RPMI7951 (cell line): Measurements from ENCODE around the genes NOL11 and AMZ2.

DNA sequence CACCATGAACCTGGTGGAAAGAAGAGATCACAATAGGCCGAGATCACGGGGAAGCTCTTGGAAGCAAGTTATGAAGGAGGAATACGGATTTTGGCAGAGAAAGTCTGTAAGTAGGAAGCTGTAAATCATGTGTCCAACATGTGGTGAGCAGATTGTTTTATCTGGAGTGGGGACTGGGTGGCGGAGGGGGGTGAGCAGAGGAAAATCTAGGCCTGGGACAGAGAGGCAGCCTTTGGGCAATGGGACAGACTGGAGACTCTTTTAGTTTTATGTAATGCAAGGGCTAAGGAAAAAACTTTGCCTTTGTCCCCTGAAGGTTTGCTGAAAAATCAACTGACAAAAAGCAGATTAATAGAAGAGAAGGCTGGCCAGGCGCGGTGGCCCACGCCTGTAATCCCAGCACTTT lies 67.2 kb downstream of the PITPNC1 start:
- RAMPAGE, long total RNA, result no peak

DNA sequence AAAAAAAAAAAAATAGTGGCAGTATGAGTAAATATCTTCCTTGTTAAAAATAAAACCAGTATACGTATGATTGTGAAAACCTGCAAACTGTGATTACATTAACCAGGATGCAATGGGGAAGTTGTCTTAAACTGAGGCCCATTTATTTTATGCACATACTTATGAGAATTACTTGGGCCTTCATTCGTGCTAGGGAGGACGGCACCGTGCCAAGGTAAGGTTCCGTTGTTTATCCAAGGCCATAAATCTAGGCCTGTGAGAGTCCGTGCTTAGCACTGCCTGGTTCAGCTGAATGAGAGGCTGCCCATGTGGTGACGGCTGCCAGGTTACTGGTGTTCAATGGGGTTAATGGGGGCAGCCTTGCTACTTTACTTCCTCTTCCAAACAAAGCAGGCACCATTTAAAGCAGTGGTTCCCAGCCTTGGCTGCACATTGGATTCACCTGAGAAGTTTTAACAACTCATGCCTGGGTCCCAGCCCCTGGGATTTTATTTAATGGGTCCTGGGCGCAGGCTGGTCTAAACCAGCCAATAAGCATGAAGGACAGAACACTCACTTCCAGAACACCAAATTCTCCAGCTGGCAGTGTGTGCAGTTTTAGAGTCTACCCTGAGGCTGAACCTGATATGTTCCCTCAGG lies 135.0 kb upstream of the NOL11 start:
- RAMPAGE, long total RNA, result no peak

GRCh38 chr17:67606869-67607246 lies 110.9 kb upstream of the NOL11 start:
- RAMPAGE, long total RNA, result no peak

GRCh38 chr17:67717553-67718074 lies at the start of gene NOL11:
NOL11 (plus strand) TSS chr17:67717936.
- RAMPAGE, long total RNA, result no peak

DNA sequence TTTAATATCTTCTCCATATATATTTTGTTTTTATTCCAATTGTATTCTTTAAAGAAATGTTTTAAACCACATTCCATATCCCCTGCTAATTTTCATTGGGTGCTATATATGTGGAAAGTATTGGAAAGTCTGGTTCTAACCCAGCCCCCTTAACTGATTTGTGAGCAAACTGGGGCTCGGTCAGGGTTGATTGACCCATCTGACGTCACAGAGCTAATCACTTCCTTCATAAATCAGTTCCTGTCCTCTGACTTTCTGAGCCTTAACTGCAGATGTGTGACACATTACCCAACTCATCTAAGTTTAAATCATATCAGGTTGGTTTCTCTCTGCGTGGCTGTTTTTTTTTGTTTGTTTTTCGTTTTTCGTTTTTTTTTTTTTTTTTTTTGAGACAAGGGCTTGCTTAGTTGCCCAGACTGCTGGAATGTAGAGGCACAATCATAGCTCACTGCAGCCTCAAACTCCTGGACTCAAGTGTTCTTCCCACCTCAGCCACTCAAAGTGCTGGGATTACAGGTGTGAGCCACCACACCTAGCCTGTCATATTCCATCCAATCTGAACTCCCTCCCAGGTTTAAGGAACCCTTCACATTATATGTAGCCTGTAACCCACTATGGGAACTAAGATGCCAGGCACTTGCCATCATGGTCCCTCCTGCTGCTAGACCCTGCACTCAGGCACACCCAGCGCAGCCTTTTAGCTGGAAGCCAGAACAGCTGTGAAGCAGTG lies 7.1 kb upstream of the BPTF start:
- RAMPAGE, long total RNA, result no peak

DNA sequence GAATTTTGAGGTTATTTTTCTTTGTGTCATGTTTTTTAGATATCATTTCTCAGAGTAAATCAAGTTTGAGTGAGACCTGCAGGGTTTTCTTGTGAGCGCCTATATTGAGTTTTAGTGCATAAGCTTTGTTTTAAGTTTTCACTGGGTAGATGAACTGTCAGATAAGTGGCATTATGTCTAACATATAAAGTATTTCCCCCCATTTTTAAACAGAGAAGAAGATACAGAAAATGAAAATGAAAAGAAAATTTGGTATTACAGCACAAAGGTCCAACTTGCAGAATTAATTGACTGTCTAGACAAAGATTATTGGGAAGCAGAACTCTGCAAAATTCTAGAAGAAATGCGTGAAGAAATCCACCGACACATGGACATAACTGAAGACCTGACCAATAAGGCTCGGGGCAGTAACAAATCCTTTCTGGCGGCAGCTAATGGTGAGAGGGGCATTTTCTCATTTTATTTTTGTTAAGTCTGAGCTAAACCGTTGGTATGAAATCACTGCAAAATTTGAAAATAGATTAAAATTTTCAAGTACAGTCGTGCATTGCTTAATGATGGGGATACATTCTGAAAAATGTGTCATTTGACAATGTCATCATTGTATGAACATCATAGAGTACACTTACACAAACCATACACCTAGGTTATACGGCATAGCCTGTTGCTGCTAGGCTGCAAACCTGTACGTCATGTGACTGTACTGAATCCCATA lies 41.1 kb downstream of the BPTF start:
- RAMPAGE, long total RNA, result no peak

GRCh38 chr17:68052315-68052931 lies 16.9 kb downstream of the KPNA2 start:
- RAMPAGE, long total RNA, result no peak

DNA sequence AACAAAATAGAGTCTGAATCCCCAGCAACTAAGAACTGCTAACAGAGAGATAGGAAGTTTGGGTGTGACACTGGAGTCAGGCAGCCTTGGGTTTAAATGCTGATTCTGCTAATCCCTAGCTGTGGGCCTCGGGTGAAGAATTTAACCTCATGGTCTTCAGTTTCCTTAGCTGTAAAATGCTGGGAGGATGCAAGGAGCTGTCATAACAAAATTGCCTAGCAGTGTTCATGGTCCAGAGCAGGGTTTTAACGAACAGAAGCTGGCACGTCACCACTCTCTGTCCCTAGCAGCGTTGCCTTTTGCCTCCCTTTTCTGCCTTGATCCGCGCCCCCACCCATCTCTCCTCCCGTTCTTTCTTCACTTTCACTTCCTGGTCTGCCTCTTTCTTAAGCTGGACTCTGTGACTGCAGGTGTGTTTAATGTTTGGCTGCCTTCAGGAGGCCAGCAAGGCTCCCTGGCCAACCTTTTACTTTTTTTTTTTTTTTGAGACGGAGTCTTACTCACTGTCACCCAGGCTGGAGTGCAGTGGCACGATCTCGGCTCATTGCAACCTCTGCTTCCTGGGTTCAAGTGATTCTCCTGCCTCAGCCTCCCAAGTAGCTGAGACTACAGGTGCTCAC lies 50.5 kb downstream of the KPNA2 start:
- RAMPAGE, long total RNA, result no peak

DNA sequence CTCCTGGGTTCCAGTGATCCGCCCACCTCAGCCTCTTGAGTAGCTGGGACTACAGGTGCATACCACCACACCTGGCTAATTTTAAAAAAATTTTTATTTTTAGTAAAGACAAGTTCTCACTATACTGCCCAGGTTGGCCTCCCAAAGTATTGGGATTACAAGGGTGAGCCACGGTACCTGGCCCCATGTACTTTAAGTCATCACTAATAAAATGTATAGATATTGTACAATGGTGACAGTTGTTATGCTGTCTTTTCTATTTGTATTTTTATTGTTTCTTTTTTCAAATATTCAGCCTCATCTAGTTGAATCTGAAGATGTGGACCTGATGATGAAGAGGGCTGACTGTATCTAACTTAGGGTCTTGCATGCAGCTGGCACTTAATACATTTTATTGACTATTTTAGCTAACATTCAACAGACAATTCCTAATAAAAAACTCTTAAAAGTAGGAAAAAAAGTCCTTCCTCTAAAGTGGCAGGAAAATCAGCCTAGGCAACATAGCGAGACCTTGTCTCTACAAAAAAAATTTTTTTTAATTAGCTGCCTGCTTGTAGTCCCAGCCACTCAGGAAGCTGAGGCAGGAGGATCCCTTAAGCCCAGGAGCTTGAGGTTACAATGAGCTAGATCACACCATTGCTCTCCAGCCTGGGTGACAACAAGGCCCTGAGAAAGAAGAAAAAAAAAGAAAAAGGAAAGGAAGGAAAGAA lies 88.0 kb downstream of the KPNA2 start:
- RAMPAGE, long total RNA, result no peak

- RAMPAGE, long total RNA, result no peak
Measured at GRCh38 chr17:68161630-68162548, 86.0 kb upstream of the AMZ2 start.

DNA sequence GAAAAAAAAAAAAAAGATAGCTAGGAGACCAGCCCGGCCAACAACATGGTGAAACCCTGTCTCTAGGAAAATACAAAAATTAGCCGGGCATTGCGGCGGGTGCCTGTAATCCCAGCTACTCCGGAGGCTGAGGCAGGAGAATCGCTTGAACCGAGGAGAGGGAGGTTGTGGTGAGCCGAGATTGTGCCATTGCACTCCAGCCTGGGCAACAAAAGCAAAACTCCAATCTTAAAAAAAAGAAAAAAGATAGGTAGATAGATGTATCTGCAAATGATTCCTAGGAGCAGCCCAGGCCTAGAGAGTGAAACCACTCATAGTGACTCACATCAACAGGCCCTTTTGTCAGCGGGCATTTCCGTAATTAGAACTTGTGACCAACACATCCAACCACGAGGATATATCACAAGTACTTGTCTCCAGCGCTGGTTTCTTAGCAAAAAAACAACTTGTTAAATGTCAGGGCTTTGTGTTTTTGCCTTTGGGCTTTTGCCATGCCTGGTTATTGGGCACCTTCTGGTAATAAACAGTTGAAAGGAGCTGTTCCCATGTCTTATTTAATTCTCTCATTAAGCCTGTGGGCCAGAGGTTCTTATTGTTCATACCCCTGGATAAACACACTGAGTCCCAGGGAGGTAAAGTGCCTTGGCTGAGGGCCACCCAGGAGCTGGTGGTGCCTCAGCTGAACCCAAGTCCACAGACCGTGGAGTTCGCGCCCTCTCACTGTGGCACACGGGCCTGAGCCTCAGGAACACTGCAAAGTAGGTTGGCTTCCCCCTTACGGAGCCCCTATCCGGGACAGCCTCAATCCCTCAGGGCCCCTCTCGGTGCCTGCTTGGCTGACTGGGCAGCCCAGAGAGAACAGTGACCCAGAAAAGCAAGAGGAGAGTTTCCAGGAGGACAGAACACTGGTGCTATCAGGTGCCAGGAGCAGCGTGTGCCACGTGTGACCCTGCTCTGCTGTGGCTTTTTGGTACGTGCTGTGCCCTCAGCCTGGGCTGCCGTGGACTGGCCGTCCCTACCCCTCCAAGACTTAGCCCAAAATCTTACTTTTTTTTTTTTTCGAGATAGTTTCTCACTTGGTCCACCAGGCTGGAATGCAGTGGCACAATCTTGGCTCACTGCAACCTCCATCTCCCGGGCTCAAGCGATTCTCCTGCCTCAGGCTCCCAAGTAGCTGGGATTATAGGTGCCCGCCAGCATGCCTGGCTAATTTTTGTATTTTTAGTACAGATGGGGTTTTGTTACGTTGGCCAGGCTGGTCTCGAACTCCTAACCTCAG lies 12.6 kb upstream of the AMZ2 start:
- RAMPAGE, long total RNA, result no peak

DNA sequence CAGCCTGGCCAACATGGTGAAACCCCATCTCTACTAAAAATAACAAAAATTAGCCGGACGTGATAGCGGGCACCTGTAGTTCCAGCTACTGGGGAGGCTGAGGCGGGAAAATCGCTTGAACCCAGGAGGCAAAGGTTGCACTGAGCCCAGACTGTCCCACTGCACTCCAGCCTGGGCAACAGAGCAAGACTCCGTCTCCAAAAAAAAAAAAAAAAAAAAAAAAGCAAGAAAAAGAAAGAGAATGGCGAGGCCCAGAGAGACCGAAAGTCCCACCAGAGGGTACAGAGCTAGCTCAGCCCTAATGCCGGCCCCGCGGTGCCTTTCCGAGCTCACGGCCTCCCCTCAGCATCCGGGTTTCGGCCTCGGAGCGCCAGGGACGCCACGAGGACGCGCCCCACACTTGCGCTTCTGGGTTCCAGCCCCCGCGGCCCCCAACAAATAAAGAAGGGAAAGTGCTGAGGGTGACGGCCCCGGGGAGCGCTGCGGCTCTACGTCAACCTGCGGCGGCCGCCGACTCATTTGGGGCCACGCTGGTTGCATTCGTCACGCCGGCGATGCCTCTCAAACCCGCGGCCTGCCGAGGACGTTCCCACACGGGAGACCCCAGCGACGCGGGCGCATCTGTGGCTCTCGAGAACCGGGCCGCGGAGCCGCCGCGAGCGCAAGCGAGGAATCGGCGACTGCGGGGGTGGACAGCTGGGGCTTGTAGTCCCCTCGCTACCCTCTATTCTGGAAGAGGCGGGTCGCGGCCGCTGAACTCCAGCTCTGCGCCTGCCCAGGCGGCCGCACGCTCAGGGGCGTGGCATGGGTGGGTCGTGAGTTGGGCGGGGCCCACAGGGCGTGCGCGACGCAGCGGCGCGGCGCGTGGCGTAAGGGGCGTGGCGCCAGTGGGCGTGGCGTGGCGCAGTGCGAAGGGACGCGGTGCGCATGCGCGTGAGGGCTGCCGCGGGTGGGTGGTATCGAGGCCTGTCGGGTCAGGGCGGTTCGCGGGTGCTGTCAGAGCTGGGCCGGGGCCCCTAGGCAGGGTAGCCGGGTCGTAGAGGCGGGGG lies at the start of gene AMZ2:
TSS of gene AMZ2 (plus strand) at position 906 of the 1,049 bp plus-strand sequence.
- RAMPAGE, long total RNA, result start-site peak on the plus strand centred at position 947 of the sequence, 52 bp wide, 200 and 148 reads in 2 replicates

DNA sequence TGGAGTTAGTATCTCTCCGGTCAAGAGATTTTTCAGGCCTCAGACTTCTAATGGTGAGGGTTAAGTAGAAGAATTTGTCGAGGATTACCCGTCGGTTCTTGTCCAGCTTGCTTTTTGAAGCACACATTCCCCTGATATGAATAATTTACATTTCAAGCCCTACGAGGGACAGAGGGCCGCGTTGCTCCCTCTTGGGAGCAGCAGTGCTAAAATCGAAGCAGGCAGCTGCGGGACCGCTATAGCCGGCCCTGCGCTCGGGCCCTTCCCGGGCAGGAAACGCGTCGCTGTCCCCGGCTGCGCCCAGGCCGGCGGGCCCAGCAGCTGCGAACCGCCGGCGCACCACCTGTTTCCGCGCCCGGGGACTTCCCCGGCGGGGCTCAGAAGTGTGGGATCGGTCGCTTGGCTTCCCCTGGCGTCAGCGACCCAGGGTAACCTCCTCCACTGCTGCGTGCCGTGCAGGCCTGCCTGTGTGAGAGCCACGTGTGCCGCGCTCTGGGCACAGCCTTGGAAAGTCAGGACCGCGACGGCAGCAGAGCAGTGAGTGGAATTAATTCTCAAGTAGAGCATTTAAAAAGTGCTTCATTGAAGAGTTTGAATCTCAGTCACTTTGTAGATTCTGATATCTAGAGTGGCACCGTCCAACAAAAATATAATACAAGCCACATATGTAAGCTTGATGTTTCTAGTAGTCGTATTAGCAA lies 11.2 kb downstream of the AMZ2 start:
- RAMPAGE, long total RNA, result no peak

- RAMPAGE, long total RNA, result no peak
Measured at GRCh38 chr17:68295971-68296497, 4.7 kb downstream of the ARSG start.

- RAMPAGE, long total RNA, result no peak
Measured at GRCh38 chr17:68302457-68302720, 11.1 kb downstream of the ARSG start.

DNA sequence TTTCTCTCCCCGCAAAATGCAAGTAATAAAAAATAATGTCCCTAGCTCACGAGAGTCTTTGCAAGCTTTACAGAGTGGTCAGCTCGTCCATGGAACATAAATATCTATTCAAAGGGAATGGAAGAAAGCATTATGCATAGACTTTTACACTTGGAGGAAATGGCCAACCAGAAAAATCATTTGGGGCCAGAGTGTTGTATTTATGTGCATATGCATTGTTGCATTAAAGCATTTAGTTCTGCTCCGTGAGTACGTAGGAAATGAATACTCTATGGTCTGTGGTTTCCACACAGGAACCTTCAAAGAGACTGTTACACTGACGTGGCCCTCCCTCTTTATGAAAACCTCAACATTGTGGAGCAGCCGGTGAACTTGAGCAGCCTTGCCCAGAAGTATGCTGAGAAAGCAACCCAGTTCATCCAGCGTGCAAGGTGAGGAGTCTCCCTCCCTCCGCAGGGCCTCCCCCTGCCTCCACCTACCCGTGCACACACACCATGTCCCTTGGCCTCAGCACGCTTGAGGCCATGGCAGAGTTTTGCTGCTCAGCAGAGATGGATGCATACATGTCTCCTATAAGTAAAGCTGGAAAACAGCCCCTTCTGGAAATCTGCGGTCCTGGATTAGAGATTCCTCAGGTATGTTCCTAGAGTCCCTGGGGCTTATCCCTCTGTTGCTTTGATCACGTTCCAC lies 65.2 kb downstream of the ARSG start:
- RAMPAGE, long total RNA, result no peak

DNA sequence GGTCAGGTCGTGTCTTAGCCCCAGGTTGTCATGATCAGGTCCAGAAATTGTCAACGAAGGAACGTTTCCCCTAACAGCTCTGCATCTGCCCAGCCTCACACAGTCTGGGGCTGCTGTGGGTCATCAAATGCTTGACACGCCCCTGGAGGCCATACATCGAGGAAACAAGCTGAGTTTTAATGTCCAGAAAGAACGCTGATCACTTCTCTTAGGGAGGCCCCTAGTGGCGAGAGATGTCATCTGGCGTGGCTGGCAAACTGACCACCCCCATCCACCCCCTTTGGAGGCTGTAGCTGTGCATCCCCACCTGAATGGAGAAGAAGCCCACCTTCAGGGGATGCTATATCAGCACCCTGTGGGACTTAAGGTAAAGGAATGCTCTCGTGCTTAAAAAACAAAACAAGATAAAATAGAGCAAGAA lies 58.3 kb downstream of the WIPI1 start:
- RAMPAGE, long total RNA, result no peak

DNA sequence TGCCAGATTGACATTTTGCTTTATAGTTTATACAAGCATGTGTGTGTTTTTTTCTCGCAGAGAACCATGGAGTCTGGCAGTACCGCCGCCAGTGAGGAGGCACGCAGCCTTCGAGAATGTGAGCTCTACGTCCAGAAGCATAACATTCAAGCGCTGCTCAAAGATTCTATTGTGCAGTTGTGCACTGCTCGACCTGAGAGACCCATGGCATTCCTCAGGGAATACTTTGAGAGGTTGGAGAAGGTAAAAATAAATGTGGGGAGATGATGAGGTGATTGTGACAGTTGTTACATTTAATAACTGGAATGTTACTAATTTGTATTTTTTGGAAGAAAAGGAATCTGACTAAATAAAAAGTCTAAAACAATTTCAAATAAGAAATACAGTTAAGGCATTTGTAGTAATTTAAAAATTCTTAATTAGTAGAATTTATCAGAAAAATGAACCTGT lies 3.1 kb downstream of the PRKAR1A start:
- RAMPAGE, long total RNA, result no peak

DNA sequence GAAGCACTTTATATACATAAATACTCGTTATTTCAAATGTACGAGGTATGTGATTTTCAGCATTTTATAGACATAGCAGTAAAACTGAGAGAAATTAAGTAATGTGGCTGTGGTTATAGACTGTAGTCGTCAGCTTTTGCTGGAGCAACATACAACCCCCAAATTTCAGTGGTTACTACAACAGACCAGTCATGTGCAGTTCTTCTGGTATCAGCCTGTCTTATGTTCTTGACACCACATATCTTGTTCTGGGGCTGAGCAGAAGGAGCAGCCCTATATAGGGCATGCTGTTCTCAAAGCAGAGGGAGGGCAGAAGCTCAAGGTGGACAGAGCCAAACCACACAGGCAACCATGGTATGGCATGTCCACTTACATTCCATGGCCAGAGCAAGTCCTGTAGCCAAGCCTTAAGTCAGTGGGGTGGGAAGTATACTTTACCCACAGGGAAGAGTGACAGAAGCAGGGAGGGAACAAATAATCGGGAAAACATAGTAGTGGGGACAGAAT lies 7.7 kb downstream of the PRKAR1A start:
- RAMPAGE, long total RNA, result no peak

DNA sequence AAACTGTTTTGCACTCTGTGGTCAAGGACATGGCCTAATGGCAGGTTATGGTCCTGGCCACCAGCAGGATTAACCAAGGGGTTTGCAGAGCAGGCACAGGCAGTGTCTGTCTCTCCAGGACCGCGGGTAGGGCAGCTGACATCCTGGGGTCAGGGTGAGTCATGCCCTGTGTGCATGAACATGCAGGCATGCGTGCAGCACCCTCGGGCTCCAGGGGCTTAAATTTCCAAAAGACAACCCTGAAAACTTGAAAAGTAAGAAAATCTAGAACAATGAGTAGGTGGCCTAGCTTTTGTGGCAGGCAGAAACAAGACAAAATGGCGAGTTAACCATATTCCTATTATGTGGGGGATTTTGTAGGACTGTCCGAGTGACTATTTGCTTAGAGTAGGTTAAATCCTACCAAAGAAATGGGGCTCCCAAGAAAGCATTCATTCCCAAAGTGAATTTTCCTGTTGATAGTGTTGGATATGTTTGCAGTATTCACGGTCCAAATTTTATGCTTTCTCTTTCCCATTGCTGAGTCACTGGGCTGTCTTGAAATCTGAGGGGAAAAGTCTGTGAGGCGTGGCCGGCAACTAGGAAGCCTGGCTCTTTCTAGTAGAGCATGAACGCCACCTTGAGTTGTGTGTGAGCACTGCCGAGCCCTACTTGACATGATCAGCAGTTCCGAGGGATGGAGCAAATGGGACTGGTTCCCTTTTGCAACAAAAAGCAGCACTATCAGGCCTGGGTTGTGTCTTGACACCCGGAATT lies 158.4 kb upstream of the FAM20A start:
- RAMPAGE, long total RNA, result no peak